Neural progenitor cell (in vitro differentiated cells): Measurements from ENCODE around the genes PM20D2, FHL5 and GPR63.

DNA sequence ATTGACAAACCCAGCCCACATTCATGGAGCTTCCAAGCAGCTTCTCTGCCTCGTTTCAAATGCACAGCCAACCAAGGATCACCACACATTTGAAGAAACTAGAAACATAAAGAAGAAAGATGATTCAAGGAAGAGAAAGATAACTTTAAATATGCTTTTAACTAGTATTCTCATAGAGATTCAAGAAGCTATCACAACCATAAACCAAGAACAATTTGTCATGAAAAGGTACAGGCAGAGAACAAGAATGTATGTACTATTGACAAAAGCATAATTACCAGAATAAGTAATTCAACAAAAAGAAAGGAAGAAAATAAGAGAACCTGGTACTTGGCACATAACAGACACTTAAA lies 90.3 kb downstream of the RNGTT start:
- RAMPAGE, long total RNA = no peak

DNA sequence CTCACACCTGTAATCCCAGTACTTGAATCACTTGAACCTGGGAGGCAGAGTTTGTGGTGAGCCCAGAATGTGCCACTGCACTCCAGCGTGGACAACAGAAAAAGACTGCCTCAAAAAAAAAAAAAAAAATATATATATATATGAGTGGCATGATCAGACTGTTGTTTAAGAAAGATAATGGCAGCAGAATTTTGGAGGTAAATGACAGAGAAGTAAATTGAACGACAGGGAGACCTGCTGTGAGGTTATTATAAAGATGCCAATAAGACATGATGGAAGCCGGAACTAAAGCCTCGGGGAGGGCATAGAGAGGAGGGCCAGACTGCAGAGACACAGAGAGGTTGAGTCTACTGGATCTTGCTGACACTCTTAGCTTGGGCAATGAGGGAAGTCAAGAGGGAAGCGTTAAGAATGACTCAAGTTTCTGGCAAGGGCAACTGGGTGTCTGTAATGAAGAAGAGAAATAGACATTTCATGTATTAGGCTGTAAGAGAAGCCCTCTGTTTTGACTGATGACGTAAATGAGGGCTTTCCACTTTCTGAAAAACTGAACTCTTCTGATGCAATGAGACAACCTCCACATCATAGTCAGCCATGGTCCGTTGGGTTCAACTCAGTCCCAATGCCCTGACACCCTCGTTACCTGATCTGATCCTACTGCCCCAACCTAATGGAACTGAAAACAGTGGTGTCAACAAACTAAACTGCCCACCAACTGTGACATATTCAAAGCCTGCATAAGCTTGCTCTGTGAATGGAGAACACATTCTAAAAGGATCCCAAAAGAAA lies 46.0 kb upstream of the PNRC1 start:
- RAMPAGE, long total RNA = no peak

- RAMPAGE, long total RNA = no peak
These were observed at the start of gene PM20D2 for GRCh38 chr6:89145272-89146171. Gene PM20D2 (plus strand): TSS chr6:89146055.

DNA sequence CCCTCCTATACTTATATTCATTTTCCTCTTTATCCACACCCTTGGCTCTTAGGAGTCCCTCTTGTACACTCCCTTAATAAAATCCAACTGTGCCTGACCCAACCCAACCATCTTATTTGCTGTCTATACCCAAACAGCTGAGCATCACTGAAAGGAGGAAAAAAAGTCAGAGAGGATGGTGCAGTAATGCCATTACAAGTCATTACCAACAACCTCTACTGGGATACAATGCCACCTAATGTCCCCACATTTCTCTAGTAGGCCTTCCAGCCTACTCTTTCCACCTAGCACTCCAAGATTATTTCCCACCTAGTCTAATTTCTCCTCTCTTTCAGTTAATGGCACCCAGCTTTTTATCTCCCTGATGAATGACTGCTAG lies 8.1 kb downstream of the UBE2J1 start:
- RAMPAGE, long total RNA = no peak

- RAMPAGE, long total RNA = no peak
These were observed 76.5 kb downstream of the LYRM2 start for GRCh38 chr6:89561948-89562474.

GRCh38 chr6:90108075-90108359 lies 188.6 kb downstream of the BACH2 start:
- RAMPAGE, long total RNA = no peak

DNA sequence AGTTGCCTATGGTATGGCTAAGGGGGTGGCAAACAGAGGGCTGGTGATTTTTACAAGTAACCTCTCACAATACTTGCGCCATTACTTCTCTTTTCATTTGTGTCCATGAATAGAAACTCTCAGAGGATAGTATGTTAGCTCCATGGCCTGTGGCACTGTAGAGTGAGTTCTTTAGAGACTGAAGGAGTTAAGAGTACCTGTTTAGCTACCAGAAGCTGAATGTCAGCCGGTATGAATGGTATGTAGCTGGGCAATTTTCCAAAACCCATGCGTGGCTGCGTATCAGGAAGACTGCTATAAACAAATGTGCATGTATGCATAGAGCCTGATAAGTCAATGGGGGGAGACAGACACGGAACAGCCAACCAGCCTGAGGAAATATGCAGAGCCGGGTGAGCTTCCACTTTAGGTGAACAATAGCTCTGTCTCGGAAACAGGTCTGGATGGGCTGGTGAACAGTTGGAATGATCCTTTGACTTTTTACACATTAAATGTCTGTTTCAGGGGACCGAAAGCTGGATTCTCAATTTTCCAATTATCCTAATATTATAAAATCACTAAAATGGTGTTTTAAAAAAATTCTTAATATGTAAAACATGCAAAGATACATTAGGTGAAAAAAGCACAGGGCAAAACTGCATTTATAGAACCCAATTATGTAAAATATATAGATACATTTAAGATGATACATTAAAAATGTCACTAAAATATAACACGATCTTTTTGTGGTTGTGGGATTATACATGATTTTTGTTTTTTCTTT lies 111.7 kb downstream of the BACH2 start:
- RAMPAGE, long total RNA = no peak

- RAMPAGE, long total RNA = no peak
These were observed 77.5 kb downstream of the BACH2 start for GRCh38 chr6:90219150-90219500.

DNA sequence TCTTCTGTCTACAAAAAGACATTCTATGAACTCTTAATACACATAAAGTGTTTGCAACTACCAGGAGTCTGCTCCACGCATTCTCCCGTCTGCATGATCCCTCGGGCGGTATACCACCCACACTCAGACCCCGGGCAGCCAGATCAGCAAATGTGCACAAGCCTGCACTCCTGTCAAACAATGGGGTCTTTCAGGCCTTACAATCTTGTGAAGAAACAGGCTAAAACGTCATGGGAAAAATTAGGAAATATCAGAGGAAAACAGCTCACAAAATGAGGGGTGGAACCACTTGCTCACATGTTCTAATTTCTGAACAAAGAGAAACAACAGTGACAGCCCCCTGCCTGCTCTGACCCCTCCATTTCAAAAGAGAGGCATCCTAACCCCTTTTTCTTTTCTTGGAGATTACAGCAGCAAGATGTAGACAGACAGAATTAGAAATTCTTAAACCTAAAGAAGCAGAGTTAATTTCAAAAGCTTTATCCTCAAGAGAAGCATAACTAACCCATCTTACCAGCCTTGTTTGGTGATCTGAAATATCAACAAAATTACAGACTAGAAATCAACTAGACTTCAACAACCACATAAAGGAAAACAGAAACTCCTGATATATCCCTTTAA lies 69.3 kb downstream of the BACH2 start:
- RAMPAGE, long total RNA = no peak

- RAMPAGE, long total RNA = no peak
These were observed 2.2 kb downstream of the BACH2 start for GRCh38 chr6:90294308-90294980.

- RAMPAGE, long total RNA = no peak
These were observed 873 bp upstream of the BACH2 start for GRCh38 chr6:90297531-90297901.

DNA sequence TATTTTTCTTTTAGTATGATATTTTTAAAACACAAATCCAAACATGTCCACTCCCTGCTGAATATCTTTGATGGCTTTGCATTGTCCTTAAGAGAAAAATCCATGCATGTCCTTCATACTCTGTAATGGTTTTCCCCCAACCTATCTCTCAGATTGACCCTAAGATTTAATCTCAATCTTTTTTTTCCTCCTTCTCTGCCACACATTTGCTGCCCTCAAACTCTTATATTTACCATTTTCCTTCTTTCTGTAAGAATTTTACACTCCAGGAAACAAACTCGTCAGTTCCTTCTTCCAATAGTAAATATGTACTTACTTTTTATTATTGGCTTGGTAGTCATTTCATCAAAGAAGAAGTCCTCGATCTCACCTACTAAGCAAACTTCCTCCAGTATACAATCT lies 673.5 kb downstream of the EPHA7 start:
- RAMPAGE, long total RNA = no peak

DNA sequence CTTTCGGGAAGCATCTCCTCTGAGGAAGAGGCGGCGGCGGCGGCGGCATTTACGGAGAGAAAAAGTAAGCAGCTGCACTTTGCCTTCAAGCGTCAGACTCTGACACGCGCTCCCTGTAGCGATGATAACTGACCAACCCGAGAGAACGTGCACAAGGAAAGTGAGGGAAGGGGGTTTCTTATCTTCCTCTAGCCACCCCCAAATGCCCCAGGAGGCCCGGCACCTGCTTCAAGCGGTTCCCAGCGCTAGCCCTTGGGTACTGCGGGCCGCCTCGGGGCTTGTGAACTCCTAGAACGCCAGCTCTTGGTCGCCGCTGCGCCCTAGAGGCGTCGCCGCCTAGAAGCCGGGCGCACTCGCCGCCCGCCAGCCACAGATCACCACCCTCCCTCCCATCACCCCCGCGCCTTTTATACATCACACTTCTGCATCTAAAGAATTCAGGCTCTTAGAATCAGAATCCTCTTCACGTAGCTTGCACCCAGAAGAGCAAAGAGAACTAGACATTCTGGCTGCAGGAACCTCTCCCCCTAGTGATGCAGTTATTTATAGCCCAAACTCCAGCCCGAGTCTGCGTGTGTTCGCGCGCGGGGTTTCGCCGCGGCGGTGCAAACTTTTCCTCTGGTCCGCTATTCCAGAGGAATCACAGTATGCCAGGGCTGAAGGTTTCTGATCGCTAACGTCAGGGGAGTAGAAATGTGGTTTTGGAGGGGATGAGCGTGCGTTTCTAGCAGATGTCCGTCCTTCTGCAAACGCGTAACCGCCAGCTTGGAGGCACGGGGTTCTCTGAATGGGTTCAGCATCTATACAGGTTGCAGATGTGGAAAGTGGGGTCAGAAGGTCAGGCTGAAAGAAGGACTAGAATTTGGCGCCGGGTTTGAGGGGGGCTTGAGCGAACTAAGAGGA lies 2.1 kb downstream of the EPHA7 start:
- RAMPAGE, long total RNA = no peak

DNA sequence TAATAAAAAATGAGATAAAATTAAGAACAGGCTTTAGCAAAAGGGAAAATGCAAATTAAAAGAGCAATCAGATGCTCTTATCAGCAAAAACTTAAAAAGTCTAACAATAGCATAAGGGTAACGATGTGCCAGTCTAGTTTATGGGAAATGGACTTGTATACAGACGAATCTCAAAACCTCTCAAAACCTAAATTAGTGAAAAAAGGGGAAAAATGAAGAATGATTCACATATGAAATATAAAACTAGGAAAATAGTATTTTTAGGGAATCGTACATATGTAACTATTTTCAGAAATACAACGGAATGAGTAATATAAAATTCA lies 1.1 kb upstream of the MANEA start:
- RAMPAGE, long total RNA = no peak

GRCh38 chr6:96562921-96563499 lies at the start of gene FHL5:
Gene FHL5 (plus strand): TSS chr6:96563128.
- RAMPAGE, long total RNA = no peak

- RAMPAGE, long total RNA = no peak
These were observed 12.4 kb downstream of the FHL5 start for GRCh38 chr6:96575326-96575643.

DNA sequence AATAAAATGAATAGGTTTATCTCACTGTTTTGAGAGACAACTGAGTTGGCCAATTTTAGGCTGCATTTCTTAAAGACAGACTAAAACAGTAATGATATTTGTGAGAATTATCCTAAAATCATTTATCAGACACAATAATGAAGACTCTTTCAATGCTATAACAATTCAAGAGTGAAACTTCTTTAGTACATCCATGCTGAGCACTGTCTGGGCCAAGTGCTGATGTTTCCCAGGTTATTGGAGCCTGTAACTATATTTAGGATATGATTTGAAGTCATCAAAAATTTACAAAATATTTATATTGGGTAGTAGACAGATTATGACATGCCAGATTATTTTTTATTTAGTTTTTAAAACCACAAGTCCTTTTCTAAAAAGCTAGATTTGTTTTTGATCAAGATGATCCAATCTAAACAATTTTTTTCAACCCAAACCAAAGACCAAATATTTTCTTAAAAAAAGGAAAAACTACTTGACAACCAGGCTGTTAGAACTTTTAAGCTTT lies 45.2 kb downstream of the FHL5 start:
- RAMPAGE, long total RNA = no peak

GRCh38 chr6:96836835-96837930 lies at the start of gene GPR63:
Gene GPR63 (minus strand): TSS chr6:96837477.
- RAMPAGE, long total RNA = no peak

DNA sequence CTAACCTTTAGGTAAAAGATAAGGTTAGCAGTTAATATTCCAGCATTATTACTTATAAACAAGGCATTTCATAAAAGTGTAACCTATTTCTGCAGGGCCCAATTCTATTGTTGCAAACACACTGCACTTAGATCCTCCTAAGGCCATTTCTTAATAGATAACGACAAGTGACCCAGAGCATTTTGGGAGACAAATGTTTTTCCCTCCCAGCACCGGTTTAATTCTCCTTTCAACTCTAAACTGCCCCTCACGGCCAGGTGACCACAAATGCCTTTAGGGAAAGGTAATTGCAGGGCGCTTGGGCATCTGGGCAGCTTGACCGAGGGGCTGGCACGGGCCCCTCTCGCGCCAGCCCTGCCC lies 799 bp downstream of the FAXC start:
- RAMPAGE, long total RNA = no peak

DNA sequence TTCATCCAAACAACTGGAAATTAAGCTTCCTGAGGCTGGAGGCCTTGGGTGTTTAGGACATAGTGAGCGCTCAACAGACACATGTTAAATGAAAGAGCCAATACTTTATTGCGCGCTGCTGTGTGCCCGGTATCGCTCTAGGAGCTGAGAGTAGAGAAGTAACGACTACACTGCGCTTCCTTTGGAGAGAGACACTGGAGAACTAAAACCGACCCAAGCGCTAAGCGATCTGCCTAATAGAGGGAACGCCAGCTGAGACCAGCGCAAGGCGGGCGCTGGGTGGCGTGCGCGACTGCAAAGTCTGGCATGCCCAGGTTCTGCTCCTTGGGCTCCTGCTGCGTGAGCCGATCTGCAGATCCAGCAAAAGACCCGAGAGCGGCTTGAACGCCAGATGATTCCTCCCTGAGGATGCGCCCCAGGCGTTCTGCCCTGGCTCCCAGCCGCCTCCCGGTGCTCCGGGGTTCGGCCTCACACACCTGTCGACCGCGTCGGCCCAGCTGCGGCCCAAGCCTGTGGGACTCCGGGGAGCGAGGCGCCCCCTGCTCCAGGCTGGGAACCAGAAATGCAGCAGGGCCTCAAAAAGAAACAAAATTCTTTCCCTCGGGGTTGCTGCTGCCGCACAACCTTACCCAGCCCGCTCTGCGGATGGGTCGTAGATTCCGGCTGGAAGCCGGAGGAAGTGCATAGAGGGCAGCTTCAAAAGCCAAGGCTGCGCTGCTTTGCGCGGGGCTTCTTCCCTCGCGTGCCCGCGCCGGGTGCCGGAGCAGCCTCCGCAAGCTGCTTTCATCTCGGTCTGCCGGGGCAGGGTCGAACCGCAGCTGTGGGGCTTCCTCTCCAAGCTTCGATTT lies 18.0 kb upstream of the PRDM13 start:
- RAMPAGE, long total RNA = no peak